Pericardium fibroblast (primary cell): ENCODE measurements around a stretch of chr2.

DNA sequence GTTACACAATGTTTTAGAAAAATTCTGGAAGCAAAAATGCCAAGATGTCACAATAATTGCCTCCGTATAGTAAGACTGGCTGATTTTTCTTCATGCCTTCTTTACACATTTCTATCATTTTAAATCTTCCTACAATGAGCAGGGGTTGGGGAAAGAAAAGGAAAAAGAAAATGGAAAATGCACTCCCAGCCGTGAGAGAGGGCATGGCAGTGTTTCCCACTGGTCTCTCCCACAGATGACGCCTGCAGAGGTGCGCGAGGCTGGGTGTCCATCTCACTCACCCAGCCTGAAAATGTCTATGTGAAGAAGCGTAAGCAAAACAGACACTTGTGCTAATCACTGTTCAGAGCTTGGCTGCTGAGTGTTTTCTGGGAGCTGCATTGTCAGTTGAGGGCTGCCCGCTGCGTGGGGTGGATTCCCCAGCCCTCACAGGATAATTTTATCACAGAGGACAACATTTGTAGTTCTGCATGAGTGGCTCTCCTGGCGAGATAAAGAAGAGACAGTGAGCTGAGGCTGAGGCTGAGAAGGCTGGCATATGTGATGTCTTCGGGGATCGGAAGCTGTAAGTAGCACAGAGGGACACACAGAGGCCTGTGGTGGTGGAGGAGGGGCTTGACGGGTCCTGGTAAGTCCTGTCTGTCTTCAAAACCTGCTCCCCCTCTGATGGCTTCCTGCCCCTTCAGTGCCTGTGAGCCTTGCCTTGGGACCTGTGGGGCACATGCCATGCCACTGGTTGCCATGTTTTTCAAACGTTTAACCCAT, 16.2 kb upstream of the CAPN13 start:
- RAMPAGE, long total RNA, result no peak

- RAMPAGE, long total RNA, result no peak
These were observed 5.8 kb downstream of the EHD3 start for GRCh38 chr2:31239633-31240287.

GRCh38 chr2:31297497-31297898, 63.5 kb downstream of the EHD3 start:
- RAMPAGE, long total RNA, result no peak

DNA sequence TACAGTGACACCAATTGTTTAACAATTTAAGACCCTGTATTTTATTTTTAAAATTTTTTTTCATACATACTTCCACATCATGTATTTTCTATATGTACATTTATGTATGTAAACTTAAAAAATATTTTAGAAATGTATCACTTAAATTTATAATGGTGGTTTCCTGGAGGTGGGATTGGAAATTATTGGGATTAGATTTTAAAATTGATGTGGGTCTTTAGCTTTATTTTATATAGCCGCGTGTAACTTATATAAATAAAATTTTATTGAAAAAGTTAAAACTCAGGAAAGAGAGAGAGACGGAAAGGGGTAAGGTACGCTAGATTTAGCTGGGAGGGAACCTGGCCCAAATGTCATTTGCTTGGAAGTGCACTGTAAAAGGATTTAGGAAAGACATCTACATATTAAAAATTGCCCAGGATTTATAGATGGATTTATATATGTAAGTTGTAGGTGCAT, 41.7 kb downstream of the BIRC6 start:
- RAMPAGE, long total RNA, result no peak

DNA sequence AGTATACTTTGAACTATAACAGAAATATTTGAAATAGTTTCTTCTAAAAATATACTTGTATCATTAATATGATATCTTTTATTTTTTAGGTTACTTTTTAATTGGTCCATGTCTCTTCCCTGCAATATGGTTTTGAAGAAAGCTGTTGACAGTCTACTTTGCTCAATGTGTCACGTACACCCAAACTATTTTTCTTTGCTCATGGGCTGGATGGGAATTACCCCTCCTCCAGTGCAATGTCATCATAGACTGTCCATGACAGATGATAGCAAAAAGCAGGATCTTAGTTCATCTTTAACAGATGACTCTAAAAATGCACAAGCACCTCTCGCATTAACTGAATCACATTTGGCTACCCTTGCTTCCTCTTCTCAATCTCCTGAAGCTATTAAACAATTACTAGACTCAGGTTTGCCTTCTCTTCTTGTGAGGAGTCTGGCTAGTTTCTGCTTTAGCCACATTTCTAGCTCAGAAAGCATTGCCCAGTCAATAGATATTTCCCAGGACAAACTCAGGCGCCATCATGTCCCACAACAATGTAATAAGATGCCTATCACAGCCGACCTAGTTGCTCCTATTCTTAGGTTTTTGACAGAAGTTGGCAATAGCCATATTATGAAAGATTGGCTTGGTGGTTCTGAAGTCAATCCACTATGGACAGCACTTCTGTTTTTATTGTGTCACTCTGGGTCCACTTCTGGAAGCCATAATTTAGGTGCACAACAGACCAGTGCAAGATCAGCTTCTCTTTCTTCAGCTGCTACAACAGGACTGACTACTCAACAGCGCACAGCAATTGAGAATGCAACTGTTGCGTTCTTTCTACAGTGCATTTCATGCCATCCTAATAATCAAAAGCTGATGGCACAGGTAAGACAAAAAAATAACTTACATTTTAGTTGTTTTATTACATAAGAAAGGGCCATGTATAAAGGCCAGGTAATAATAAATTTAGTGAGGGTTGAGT, 112.7 kb upstream of the TTC27 start:
- RAMPAGE, long total RNA, result no peak

DNA sequence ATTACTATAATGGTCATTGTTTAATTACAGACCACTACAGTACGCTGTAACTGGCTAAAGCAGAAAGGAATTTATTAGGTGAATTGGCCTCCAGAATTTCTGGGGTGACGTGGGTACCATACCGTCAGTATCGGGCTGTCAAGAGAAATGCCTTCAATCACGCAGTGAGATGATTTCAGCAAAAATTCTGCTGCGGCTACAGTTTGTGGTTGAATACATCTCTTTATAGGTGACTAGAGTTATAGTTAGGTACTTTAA, 128.2 kb downstream of the TTC27 start:
- RAMPAGE, long total RNA, result no peak

DNA sequence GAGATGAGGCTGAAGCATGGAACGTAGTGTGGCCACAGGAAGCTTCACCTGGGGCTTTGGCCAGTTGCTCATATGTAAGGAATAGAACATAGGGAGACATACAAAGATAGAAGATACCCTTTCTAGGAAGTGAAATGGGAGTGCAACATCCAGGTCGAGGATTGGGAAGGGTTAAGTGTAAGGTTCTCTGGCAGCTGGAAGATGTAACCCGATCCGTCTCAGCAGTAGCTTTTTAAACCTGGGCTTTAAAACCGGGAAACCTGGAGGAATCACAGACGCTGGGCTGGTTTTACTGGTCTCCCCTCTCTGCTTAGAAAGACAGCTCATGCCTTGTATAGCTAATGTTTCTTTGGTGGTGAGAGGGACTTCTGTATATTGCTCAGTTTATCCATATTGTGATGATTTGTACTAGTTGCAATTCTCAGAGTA, 8.8 kb upstream of the LTBP1 start:
- RAMPAGE, long total RNA, result no peak

DNA sequence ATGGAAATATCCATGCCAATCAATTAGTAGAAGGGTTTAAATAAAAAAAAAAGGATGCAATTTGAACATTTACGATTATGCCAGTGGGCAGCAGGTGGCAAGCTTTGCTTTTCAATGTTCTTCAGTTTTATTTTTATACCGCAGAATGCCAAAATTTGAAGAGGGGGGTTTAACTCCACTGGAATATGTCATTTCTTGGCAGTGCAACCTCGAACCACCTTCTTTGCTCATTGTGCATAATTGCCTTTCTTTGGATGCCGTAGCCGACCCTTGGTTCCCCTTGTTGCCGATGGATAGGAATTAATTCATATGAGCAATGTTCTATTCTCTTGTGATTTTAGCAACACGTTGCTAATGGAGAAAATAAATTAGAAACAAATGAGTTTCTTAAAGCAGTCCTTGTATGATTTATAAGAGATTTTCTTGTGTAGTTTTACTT, 88.1 kb downstream of the LTBP1 start:
- RAMPAGE, long total RNA, result no peak

DNA sequence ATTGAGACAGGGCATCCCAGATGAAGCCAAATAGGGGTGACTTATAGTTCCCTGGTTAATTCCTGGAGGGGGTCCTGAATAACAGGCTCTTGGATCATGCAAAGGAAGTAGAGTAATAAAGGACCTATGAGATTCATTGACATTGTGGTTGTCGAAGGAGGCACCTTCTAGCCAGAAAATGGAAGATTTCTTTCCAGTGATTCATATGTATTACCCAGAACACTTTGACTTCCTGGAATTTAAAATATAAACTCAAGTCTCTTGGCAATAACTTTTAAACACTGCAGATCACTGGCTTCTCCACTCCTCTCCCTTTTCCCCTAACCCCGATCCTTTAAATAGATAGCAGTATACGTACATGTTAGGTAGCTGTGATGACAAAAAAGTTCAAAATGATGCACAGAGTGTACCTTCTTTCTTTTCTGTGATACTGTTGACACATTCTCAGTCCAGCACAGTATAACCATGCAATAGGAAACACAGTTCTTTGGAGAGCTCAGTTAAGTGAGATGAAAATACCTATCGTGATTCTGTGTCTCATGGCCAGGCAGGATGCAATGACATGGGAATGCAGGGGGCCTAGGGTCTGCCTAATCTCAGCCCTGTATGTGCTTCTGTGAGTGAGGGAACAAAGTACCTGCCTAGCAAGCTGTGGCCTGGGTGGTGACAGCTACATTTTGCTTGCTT, 211.9 kb downstream of the LTBP1 start:
- RAMPAGE, long total RNA, result no peak

GRCh38 chr2:33257228-33257542, 219.3 kb upstream of the RASGRP3 start:
- RAMPAGE, long total RNA, result no peak

DNA sequence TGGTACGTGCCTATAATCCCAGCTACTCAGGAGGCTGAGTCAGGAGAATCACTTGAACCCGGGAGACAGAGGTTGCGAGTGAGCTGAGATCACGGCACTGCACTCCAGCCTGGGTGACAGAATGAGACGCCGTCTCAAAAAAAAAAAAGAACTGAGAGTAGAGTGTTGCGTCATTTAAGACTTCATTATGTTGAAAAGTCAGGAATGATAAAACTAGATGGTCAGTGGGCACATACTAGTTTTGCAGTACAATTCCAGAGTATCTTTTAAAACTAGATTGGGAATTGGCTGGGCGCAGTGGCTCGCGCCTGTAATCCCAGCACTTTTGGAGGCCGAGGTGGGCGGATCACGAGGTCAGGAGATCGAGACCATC, 129.9 kb upstream of the RASGRP3 start:
- RAMPAGE, long total RNA, result no peak

GRCh38 chr2:33444874-33445517, 31.5 kb upstream of the RASGRP3 start:
- RAMPAGE, long total RNA, result no peak

GRCh38 chr2:36358295-36358865, 2.8 kb downstream of the CRIM1 start:
- RAMPAGE, long total RNA, result no peak

- RAMPAGE, long total RNA, result no peak
These were observed 27.8 kb downstream of the CRIM1 start for GRCh38 chr2:36383035-36384110.

- RAMPAGE, long total RNA, result no peak
These were observed 42.2 kb downstream of the CRIM1 start for GRCh38 chr2:36397711-36398155.

DNA sequence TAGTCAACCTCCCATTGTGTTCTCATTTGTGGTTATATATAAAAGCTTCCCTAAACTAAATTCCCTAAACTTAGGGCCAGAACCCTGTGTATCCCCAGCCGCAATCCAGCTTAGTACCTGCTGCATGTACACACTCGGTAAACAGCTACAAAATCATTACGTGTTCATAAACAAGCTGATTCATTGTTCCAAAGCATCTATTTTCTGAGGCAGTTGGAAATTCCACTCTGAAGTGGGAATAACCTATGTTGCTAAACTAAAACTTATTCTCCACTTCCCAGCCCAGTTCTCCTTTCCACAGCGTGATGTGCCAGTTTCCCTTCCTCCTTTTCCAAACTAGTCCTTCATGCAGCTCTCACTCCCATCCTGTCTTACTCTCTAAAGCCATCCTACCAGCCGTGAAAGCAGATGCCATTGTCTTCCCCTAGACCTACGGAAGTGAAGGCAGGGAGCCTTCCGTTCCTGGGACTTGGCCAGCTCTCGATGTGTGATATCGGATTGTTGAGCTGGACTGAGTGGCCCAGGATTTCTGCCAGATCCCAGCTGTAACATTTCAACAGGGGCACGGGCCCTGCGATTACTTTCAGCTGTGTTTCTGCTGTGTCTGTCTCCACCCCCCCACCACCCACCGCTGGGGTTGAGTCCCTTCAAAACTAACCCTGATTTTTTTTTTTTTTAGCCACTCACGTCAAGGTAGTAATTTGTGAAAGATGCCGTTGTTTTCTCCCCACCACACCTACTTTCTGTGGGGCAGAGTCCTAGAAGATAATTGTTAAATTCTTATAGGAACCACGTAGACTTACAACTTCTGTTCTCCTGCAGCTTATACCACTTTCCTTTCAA, 100.8 kb downstream of the CRIM1 start:
- RAMPAGE, long total RNA, result no peak

- RAMPAGE, long total RNA, result start-site peak on the plus strand at chr2:36544384-36544498, 27 and 46 reads in 2 replicates
These were observed 53.7 kb downstream of the FEZ2 start for GRCh38 chr2:36544292-36544678.

- RAMPAGE, long total RNA, result no peak
These were observed 16.6 kb downstream of the FEZ2 start for GRCh38 chr2:36581244-36581812.

GRCh38 chr2:36583600-36584334, 14.2 kb downstream of the FEZ2 start:
- RAMPAGE, long total RNA, result no peak

DNA sequence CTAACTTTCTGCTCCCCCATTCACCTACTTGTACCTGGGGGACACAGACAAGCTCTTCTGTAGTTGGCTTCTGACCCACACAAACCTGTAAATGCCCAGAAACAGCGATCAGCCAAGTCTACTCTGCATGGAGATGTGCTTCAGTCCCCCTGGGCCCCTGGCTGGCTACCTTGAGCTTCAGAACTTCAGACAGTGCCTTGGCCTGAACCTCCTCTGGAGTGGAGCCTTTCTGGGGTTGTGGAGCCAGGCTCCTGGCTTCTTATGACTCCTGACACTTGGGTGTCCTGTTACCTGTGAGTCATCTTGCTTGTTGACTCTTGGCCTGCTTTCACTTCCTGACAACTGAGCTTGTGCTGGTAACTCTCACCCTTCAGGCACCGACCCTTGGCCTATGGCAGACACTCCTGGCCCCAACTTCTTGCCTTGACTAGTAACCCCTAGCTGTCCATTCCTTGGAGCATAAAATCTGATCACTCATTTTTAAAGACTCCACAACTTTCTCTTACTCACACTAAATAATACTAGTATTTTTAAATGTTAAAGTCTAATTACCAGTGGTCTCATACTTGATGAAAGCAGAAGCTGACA, 46.5 kb upstream of the VIT start:
- RAMPAGE, long total RNA, result no peak